REH cell (cell line): ENCODE data around the genes MED12, HDAC8, FAM236A and PABPC1L2A.

DNA sequence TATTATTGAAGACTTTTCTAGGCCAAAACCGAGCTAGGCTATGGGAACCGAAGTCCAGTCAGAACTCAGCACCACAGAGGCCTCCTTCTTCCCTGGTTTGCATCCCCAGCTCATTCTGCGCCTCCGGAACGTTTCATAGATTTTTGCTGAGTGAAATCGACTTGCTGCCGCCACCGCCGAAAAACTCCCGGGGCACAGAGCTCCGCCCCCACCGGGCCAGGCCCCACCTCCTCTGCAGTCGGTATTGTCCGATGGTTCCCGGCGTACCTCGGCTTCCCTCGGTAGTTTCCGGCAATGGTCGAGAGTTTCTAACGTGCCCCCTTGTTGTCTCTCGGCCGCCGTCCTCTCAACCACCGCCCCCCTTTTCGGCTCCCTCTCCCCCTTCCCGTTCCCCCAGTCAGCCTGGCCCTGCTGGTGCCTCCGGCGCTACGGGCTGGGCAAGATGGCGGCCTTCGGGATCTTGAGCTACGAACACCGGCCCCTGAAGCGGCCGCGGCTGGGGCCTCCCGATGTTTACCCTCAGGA is at the start of gene MED12:
Gene MED12 (plus strand): TSS at position 284 of the 525 bp plus-strand sequence.
- PRO-cap = bidirectional peak, plus-strand start at position 238 of the sequence, minus-strand start at position 152 of the sequence

DNA sequence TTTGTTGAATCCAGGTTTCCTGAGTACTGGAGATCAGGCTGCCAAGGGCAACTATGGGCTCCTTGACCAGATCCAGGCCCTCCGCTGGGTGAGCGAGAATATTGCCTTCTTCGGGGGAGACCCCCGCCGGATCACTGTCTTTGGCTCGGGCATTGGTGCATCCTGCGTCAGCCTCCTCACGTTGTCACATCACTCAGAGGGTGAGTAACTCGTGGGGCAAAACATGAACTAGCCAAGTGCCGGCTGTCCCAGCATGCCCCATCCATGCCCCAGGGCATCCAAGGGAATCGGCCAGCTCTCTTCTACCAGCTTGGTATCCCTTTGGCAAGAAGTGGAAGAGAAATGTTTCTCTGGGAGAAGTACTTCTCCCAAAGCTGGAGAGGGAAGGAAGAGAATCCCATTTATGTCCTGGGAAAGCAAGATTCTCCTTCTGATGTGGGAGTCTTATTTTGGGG is 19.5 kb downstream of the NLGN3 start:
- PRO-cap = no peak

DNA sequence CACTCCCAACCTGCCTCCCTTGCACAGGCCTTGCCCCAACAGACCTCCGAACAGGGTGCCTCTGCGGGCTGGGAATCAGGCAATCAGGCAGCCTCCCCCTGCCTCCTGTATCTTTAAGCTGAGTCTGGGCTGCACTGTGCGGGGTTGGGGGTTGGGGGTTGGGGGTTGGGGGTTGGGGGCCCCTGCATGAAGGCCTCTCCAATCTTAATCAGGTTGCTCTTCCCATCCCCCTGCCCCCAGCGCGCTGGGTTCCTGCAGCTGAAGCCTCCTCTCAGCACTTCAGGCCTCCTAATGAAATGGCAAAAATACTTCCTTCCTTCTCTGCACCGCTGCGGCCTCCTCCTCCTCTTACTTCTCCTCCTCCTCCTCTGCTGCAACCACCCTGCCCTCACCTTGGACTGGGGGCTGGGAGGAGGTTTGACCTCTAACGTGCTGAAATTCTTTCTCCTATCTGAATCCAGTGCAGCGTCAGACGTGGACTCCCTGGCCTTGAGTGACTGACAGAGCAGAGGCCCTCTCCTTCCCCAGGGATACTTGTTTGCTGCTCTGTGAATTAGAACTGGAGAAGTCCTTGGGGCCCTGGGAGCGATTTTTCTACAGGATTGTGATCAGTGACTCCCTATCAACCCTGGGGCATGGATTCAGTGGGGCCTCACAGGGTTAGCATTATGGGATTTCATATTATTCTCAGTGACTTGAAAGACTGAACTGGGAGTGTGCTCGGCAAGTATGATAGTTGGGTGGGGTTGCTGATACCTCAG is 26.7 kb downstream of the NLGN3 start:
- PRO-cap = unidirectional peak, minus-strand start at position 293 of the sequence

DNA sequence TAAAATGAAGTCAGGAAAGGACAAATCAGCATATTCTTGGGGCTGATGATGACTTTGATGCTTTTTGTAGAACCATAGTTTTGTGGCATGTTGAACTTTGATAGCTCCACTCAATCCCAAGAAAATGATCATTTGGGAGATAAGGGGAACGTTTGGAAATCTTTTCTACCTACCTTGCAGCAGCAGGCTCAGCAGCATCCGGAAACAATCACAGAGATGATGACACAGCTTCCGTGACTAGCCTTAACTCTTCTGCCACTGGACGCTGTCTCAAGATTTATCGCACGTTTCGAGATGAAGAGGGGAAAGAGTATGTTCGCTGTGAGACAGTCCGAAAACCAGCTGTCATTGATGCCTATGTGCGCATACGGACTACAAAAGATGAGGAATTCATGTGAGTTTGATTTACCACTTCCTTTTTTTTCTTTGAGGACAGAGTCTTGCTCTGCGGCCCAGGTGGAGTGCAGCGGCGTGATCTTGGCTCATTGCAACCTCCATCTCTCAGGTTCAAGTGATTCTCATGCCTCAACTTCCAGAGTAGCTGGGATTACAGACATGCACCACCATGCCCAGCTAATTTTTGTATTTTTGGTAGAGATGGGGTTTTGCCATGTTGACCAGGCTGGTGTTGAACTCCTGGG is 31.0 kb downstream of the TAF1 start:
- PRO-cap = no peak

- PRO-cap = no peak
Measured at GRCh38 chrX:72004168-72004622, 93.5 kb downstream of the NHSL2 start.

GRCh38 chrX:72046127-72046422 is 135.4 kb downstream of the NHSL2 start:
- PRO-cap = no peak

- PRO-cap = no peak
Measured at GRCh38 chrX:72062745-72063348, 118.7 kb upstream of the PIN4 start.

- PRO-cap = no peak
Measured at GRCh38 chrX:72094841-72095406, 86.6 kb upstream of the PIN4 start.

GRCh38 chrX:72108147-72108758 is 73.3 kb upstream of the PIN4 start:
- PRO-cap = no peak

DNA sequence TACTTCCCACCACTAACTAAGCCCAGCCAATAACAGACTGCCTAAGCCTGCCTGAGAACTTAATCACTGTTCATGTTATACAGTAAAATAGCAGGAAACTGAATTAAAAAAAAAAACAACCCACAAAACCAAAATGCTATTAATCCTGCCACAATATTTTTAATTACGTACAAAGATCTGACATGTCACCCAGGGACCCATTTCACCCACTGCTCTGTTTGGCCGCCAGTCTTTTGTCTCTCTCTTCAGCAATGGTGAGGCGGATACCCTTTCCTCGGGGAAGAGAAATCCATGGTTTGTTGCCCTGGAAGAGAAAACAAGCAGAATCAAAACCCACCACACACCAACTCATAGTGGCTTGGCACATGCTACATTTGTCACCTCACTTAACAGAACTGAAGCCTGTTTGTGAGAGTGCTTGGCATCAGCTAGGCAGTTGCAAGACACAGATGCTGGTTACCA is 4.5 kb downstream of the RPS4X start:
- PRO-cap = no peak

DNA sequence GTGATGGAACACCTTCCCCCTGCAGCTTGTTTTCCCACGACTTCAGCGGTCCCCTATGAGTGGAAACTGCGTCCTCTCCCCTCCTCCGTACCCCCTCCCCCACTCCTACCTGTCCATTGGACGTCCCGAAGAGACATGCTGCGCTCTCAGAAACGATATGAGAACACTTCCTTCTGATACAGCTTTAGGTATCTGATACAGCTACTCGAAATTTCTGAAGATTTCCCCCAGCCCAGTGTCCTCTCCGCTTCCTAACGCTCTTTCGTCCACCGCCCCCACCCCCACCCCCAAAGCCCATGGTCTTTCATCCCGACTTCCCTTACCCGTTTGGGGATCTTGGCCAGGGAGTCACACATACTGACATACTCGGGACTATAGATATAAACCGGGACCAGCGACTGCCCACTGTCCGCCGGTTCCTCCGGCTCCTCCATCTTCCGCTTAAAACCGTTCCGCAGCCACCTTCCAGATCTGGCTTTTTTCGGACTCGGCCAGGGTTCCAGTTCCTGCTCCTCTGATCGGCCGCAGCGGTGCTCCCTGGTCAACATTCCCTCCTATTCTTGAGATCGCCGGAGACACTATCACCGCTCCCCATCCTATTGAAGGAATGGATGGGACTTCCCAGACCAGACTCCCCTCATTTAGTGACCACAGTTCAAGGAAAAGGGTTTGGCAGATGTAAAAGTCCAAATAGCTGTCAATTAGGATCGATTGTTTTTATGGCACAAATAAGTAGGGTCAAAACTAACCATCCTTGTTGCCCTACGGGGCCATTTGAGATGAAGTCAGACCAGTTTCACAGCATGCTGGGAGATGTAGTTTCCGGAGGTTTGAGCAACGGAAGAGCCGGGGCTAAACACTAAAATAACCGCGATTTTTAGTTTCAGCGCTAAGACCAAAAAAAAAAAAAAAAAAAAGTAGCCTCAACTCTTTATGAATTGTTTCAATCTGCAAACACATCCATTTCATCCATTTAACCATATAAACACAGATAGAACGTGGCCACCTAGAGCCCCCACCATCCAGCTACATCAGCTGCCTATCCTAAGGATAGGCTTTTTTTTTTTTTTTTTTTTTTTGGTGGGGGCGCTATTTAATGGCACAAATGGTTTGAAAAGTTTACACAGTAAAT is at the start of gene HDAC8:
Gene HDAC8 (minus strand): TSS at position 516 of the 1,132 bp plus-strand sequence.
- PRO-cap = bidirectional peak, plus-strand start at position 547 of the sequence, minus-strand start at position 489 of the sequence; unidirectional peak, minus-strand start at position 729 of the sequence; unidirectional peak, minus-strand start at position 776 of the sequence

DNA sequence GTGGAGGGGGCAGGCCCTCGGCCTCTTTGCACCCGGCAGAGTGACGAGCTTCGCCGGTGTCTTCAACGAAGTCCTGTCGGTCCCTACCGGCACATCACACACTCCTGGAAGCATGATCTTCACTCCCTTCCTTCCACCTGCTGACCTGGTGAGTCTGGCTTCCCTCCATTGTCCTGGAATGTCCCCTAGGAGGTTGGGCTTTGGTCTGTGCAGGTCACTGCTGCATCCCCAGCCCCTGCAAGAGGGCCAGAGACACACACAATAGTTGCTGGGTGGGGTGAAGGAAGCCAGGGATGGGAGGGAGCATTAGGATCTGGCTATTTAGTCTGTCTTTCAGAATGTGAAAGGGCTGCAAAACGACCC is at the start of gene FAM236A:
Gene FAM236A (plus strand): TSS at position 56 of the 363 bp plus-strand sequence.
- PRO-cap = no peak

DNA sequence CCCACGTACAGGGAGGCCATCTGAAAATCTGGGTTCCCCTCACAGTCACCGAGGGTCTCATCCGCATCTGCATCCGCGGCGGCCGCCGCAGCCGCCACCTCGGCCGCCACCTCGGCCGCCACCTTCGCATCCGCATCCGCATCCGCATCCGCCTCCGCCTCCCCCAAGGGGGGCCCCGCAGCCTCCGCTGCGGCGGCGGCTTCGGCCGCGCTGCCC is at the start of gene PABPC1L2A:
Gene PABPC1L2A (minus strand): TSS at position 146 of the 216 bp plus-strand sequence.
- PRO-cap = no peak

GRCh38 chrX:73822261-73823418 is 259.6 kb downstream of the CHIC1 start:
- PRO-cap = no peak

DNA sequence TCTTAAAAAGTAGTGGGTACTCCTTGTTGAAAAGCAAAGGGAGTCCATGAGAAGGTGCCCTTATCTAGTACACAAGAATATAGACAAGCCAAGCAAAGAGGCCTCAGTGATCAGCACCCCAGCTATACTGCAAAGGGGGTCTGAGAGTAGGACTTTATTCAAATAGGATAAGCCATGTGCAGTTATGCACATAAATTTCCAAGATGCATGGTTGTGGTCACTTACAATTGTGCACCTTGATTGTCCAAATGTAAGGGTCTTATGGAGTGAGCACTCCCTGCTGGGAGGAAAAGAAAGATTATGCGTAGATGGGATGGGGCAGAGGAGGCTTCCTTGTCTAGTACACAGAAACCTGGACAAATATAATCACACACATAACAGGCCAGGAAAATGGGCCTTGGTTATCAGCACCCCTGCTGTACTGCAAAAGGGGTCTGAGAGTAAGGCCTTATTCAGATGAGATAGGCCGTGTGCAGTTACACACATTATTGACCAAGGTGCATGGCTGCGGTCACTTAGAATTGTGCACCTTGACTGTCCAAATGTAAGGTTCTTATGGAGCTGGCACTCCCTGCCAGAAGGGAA is 281.4 kb downstream of the CHIC1 start:
- PRO-cap = no peak

GRCh38 chrX:74045109-74045421 is 258.9 kb upstream of the ZCCHC13 start:
- PRO-cap = no peak

- PRO-cap = no peak
Measured at GRCh38 chrX:74197226-74198109, 106.5 kb upstream of the ZCCHC13 start.

DNA sequence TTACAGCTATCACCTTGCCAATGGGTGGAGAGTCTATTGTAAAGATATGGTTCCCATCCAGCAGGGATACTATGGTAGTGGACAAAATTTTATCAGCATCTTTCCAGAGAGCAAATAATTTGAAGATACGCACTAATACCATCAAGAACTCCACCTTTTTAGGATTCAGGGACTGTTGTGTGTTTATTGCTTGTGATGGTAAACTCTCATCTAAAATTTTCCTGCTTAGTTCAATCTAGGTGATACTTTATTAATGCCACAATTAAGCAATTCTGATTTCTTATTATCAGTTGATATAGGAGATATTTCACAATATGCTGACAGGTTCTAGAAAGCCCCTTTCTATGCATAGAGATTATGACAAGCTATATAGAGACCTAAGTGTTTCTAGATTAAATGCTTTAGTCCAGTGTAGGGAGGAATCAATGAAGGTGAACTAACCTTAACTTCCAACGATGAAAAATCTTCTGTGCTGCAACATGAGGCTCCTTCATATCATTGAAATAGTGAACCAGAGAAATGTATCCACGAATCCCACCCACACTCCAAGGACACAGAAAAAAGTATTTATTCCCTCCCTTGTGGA is 65.9 kb upstream of the ZCCHC13 start:
- PRO-cap = no peak

GRCh38 chrX:74242387-74243239 is 61.4 kb upstream of the ZCCHC13 start:
- PRO-cap = no peak

- PRO-cap = no peak
Measured at GRCh38 chrX:74280799-74281303, 23.1 kb upstream of the ZCCHC13 start.